Amniotic epithelial cell (primary cell): ENCODE data around the gene DTX1.

DNA sequence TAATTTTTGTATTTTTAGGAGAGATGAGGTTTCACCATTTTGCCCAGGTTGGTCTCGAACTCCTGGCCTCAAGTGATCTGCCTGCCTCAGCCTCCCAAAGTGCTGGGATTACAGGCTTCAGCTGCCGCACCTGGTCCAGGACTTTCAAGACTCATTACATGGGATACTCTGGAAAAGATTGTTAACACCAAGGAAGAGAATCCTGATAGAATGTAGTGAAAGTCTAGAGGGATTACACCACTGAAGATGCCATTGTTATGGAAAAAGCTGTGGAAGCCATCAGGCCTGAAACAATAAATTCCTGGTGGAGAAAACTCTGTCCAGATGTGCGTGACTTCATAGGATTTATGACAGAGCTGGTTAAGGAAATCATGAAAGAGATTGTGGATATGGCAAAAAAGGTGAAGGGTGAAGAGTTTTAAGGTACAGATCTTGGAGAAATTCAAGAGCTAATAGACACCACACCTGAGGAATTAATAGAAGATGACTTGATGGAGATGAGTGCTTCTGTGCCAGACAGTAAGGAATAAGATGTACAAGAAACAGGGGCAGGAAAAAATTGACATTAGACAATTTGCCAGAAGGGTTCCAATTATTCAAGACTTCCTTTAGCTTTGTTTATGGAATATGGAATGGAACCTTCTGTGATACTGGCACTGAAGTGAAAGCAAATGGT lies 9.6 kb downstream of the MAPKAPK5 start:
- RRBS, result no CpG with 5 or more reads among the region's 3 CpGs

DNA sequence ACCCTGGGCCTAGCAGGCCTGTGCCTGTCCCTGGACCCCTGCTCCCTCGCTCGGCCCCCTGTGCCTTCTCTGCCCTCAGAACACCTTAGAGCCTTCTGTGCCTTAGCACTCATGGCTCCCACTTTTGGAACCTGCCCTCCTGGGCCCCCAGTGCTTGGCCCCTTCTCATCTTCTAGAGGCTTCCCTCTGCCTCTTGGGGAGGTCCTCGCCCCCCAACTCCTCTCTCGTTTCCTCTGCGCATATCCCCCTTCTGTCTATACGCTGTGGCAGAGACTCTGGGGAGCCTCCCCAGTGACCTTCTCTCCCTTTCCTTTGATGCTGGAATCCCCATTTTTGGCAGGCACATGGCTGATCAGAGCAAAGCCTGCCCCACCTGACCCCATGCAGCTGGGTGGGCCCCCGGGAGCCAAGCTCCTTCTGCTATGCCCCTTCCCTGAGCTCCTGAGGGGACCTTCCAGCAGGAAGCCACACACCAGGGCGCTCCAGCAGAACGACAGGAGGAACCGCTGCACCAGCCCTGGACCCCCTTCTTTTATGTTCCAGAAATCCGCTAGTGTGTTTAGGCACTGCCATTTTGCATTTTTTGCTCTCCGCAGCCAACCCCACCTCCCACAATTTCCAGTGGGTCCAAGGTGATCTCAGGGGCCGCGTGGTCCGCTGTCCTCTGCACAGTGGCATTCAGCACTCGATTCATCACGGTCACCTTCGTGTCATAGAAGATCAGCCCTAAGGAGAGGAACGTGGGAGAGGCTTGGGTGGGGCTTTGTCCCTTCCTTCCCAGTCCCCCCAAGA lies 44.6 kb downstream of the TRAFD1 start:
- RRBS, result no CpG with 5 or more reads among the region's 19 CpGs

- RRBS, result no CpG with 5 or more reads among the region's 18 CpGs
These were observed 74.6 kb downstream of the TRAFD1 start for GRCh38 chr12:112199809-112200435.

DNA sequence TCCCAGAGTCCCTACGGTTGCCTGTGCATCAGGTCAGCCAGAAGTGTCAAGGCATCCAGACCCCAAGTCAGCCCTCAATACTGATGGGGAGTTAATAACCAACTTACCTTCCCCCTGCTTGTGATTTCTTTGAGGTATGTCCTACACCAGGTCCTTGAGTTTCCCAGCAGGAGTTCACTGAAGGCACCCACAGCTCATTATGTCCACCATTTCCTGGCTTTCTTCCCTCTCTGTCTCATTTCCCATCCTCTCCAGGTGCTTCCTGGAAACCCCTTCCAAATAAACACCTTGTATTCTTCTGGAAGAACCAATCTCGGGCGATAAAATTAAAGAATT lies 118.7 kb upstream of the RPH3A start:
- RRBS, result no CpG with 5 or more reads among the region's 3 CpGs

GRCh38 chr12:112978946-112979855 lies 882 bp downstream of the OAS2 start:
- RRBS, result no CpG with 5 or more reads among the region's 10 CpGs

GRCh38 chr12:113056557-113057166 lies at the start of gene DTX1:
TSS of gene DTX1 (plus strand) at chr12:113056730.
- RRBS, result 4% methylated on average over 34 of the region's 76 CpGs

DNA sequence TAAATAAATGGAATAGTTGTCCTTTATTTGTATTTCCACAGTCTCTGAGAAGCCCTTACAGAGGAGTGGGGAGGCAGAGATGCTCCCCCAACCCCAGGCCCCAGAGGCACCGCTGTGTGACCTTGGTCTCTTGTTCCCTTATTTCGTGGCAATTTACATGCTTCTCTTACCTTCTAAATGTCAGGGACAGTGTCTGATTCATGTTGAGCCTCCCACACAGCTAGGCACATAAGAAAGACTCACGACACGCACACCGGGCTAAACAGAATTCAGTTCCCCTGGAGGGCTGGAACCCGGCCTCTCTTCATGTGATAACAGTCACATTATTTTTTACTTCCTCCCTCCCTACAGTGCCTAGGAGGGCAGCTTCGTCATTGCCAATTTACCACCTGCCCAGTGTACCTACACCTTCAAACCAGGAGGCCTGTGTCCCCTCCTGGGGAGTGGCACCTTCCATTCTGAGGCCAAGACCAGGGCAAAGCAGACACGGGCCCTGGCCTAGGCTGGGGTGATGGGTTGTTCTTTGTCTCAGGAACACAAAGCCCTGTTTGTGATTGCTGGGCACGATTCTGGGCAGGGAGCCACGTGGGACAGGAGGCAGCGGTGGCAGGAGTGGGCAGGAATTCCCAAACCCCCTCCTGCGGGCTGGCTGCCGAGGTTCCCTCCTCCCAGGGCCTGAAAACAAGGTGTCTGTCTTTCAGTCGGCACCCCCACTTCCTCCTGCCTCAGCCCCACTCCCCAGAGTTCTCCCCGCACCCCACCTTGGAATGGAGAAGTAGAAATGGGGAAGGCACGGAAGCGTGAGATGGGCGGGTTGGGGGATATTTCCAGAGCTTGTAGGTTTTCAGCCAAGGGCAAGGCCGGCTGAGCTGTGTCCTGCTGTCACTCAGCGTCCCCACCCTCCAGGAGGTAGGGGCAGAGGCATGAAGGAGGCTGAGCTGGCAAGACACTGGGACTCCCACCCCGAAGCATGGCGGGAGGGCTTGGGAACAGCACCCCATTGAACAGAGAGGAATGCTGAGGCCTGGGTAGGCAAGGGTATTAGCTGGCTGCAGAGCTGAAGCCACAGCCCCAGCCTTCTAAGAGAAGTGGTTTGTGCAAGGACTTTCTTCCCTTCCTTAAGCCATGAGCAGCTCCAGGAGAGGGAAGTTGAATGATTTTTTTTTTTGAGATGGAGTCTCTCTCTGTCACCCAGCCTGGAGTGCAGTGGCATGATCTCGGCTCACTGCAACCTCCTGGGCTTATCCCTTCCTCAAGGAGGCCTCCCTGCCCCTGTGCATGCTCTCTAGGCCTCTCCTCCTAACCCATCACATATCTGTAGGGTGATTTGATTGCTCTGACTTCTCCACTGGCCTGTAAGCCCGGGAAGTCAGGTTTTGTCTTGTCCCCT lies 7.0 kb upstream of the RASAL1 start:
- RRBS, result 43% methylated on average over 1 of the region's 24 CpGs

DNA sequence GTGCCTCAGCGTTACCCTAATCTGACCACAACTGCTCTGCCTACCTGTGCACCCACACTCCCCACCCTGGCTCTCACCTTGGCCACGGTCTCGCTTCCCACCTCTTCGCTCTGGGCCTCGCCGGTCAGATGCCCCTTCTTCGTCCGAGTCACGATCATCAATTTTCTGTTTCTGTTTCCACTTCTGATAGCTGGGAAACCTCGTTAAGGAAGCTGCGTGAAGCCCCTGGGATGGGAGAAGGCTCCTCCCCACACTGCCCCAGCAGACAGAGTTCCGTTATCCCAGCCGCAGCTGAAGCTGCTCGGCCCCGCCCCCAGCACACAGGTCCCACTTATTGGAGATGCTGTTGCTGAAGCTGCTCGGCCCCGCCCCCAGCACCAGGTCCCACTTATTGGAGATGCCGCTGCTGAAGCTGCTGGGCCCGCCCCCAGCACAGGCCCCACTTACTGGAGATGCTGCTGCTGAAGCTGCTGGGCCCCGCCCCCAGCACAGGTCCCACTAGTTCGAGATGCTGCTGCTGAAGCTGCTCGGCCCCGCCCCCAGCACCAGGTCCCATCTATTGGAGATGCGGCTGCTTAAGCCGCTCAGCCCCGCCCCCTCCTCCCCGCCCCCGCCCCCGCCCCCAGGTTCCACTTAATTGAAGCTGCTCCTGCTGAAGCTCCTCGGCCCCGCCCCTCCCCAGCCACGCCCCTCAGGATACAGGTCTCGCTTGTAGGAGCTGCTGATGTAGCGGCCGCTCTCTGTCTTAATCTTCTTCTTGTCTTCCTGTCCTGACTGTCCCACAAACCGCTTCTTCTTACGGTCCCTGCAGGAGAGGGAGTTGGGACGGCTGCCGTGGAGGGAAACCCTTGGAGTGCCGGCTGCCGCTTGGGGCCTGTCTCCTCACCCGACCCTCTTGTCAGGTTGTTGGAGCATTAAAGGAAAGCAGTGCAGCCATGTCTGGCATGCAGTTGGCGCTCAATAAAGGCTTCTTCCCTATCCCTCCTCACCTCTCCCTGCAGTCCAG lies 12.0 kb downstream of the CFAP73 start:
- RRBS, result no CpG with 5 or more reads among the region's 43 CpGs

DNA sequence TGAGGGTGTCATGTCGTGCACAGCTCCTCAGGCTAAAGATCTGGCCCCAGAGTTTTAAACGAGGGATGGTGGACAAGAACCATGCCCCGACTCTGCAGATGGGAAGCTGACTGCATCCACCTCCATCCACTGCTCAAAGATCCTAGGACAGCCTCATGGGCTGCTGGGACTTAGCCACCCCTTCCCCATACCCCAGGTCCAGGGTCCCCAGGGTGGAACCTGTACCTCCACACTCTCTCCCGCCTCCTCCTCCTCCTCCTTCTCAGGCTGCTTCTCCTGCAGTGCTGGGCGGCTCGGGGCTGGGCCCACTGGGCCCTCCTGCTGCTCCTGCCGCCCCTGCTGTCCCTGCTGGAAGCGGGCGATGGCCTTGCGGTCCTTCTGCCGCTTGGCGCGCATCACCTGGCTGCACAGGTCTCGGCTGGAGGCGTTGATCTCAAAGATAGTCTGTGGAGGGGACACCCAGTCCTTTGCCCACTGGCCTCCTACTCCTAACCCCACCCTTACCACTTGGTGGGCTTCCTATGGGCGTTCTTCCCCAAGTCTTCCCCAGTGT lies 14.4 kb downstream of the CFAP73 start:
- RRBS, result no CpG with 5 or more reads among the region's 16 CpGs

DNA sequence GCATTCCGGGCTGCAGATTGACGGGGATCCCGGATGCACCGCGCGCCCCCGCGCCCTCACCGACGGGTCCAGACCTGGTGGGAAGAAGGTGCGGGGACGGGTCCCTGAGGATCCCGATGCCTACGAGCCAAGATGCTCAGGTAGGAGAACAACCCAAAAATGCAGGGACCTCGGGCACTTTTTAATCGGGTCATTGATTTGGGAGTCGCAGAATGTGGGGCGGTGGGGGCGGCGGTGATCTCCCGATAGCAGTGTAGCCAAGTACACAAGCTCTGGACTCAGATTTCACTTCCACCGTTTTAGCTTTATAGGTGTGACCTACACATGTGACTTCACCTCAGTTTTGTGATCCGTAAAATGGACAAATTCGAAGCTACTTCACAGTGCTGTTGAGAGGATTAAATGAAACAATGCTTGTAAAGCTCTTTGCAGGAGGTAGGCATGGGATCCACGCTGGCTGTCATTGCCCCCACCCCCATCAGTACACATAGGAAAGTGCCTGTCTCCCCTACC lies 417 bp downstream of the RITA1 start:
- RRBS, result no CpG with 5 or more reads among the region's 25 CpGs

DNA sequence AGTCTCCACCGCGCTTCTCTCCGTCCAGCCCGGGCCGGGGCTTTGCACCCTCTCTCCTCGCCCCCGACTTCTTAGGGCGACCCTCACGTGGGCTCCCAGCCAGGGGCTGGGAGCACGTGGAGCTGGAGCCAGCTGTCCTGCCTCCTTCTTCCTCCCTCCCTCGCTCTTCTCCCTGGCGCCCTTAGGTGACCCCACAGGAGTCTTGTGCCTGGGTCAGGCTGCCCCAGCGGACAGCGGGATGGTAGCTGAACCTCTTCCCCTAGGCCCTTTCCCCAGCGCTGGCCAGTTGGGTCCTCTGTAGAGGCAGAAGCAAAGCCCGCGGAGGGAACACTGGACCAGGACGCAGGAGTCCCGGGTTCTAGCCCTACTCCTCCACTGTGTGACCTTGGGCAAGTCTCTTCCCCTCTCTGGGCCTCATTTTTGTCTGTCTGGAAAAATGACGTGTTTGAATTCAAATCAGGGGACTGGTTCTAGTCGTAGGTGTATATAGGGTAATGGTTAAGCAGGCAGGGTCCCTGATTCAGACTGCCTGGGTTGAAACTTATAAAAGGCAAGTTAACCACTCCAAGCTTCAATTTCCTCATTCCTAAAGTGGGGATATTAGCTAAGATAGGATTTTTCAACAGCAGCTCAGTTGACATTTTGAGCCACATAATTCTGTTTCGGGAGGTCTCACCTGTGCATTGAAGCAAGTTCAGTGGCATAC lies 654 bp downstream of the TPCN1 start:
- RRBS, result no CpG with 5 or more reads among the region's 22 CpGs

- RRBS, result no CpG with 5 or more reads among the region's 8 CpGs
These were observed 10.3 kb downstream of the TPCN1 start for GRCh38 chr12:113231388-113232117.

DNA sequence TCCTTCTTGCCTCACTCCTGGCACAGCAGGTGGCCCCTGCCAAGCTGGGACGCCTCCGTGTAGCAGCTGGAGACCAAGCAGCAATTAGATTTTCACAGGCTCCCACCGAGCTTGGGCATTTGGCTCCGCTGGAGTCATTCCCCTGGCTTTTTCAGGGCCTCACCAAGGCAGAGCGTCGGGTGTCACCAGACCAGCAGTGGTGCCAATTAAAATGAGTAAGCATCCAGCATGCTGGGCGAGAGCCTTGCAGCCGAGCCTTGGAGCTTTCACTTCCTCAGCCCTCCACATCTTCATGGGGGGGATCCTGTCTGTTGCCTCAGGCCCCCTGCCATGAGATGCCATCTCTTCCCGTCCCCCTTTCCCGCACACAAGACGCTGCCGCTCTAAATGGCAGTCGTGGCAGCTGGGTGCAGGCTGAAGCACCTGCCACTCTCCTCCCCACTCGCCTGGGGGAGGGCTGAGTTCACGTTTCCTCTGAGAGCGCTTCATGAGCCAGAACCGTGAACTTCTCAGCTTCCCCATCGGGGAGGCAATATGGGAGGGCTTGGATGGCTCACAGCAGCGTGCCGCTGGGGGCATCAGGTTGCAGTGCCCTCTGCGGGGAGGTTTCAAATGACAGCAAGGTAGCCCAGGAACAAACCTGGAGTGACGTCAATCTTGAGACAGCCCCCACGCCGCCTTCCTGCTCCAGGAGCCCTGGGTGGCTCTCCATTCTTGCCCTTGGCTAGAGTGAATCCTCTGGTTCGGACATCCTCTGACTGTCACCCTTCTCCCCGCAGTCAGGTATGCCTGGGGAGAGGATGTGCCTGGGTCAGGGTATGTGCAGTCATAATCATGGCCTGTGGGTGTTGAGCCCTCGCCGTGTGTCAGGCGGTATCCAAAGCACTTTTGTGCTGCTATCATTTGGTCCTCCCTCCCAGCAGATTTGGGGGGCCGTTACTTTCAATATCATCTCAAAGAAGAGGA lies 11.9 kb downstream of the TPCN1 start:
- RRBS, result no CpG with 5 or more reads among the region's 30 CpGs

DNA sequence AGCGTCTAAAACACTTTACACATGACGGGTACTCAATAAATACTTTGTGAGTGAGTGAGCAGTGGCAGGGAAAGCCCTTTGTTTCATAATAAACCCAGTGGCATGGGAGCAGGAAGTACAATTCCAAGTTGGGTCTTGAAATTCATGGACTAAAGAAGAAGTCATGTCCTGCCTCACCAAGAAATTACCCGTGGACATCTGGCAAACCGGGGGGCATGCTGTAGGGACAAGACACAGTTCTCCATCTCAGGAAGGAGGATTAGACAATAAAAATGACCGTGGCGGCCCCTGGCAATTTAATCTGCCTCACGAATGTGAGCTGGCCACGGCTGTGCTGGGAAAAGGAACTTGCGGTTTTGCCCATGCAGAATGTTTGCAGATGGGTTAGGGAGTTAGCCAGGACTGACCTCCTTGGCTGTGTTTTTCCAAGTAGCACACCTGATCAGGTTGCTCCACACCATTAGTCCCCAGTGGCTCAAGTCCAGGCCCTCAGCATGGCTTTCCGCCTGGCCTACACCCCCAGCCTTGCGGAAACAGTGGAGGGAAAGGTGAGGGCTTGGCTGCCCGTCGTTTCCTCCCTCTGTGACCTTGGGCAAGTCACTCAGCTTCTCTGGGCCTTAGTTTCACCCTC lies 20.7 kb downstream of the TPCN1 start:
- RRBS, result no CpG with 5 or more reads among the region's 13 CpGs

GRCh38 chr12:113392986-113393584 lies 10.6 kb downstream of the SDS start:
- RRBS, result no CpG with 5 or more reads among the region's 18 CpGs

DNA sequence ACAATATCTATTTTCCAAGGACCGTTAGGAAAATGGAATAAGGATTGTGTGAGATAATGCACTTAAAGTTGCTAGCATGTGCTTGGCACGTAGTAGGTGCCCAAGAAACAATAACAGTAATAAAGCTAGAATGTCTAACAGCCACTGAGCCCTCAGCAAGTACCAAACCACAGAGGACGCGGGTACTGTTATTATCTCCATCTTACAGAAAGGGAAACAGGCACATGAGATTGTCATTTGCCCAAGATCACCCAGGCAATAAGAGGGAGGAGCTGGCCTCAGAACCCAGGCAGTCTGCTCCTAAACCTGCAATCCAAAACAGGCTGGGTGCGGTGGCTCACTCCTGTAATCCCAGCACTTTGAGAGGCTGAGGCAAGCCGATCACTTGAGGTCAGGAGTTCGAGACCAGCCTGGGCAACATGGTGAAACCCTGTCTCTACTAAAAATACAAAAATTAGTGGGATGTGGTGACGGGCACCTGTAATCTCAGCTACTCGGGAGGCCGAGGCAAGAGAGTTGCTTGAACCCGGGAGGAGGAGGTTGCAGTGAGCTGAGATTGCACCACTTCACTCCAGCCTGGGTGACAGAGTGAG lies 5.1 kb upstream of the SDS start:
- RRBS, result no CpG with 5 or more reads among the region's 11 CpGs

- RRBS, result no CpG with 5 or more reads among the region's 6 CpGs
These were observed 6.2 kb upstream of the SDSL start for GRCh38 chr12:113415967-113416443.

- RRBS, result 10% methylated on average over 11 of the region's 58 CpGs
These were observed 2.8 kb upstream of the TBX5 start for GRCh38 chr12:114408524-114409456.

- RRBS, result 54% methylated on average over 5 of the region's 32 CpGs
These were observed 3.6 kb upstream of the TBX5 start for GRCh38 chr12:114409457-114410027.